ENCODE measurements around a stretch of chr7.

DNA sequence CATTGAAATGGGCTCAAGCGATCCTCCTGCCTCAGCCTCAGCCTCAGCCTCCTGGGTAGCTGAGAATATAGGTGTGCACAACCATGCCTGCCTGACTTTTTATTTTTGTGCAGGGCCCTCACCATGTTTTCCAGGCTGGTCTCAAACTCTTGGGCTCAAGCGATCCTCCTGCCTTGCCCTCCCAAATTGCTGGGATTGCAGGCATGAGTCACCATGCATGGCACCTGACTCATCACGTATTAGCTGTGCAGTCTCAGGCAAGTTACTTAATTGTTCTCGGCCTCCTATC, 117.1 kb downstream of the ANLN start:
- RAMPAGE, long total RNA, result no peak
- RRBS, result no CpG with 5 or more reads among the region's 4 CpGs

- RAMPAGE, long total RNA, result no peak
- RRBS, result no CpG with 5 or more reads among the region's 10 CpGs
Measured at GRCh38 chr7:36659000-36659681, 65.2 kb downstream of the AOAH start.

DNA sequence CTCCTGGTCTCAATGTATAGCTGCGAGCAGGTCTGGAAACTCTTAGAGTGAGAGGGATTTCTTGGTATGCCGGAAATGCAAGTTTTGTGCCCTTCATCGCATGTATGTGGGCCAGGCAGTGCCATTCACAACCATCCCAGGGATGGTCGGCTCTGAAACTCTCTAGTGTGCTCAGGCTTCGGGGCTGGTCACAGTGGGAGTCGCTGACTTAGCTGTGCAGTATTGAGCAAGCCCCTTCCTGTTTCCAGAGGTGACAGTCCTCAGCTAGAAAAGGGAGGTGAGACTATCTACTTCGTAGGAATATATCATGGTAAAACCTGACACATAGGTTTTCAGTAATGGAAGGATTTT, 2.0 kb upstream of the AOAH start:
- RAMPAGE, long total RNA, result no peak
- RRBS, result no CpG with 5 or more reads among the region's 7 CpGs

DNA sequence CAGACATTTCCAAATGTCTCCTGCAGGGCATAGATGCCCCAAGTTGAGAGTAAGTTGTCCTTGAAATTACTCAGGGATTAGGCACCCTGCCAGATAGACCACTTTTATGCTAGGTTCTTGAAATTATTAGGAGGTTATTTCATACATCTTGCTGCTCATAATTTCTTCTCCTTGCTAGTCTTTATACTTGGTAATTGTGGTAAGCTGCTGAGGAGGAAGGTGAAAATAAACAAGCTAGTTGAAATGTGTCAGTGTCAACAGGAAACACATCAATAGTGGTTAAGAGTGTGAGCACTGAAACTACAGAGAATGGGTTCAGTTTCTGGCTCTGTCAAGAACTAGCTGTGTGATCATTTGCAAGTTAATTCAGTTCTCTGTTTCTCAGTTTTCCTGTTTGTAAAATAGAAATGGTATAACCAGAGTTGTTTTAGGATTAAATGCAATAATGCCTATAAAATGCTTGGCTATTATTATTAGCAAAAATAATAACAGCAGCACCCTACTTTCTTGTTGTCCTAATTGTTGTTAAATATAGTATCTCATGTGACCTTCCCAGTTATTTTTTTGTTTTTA, 63.8 kb upstream of the AOAH start:
- RAMPAGE, long total RNA, result no peak

DNA sequence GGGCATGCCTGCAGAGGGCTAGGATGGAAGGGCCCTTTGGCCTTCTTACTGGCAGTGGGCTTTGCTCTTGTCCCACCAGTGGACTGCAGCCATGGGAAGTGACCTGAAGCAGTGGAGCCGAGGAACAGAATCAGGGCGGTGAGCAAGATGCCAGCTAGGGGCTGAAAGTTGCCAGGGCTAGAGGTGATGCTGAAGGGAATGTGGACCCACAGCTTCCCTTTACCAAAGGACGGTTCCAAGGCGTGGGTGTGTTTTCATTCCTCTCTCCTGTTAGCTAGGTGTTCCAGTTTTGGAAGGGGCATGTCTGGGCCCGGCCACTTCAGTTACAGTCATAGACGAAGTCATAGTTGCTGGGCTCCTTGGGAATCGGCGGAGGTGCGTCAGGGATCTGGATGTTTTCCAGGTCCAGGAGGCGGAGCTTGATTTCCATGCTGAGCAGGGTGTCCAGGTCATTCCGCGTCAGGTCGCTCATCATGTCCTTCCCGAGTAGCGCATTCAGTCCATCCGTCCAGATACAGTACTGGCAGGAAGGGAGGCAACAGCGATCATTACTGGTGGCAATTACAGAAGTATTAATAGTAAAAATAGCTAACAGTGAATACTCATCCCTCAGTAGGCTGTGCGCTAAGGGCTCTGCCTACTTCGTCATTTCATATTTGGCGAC, 131.1 kb upstream of the AOAH start:
- RAMPAGE, long total RNA, result no peak
- RRBS, result no CpG with 5 or more reads among the region's 20 CpGs

- RAMPAGE, long total RNA, result no peak
- RRBS, result no CpG with 5 or more reads among the region's 5 CpGs
Measured at GRCh38 chr7:36950817-36951638, 226.7 kb upstream of the AOAH start.

GRCh38 chr7:37038184-37038642, 313.9 kb upstream of the AOAH start:
- RAMPAGE, long total RNA, result no peak

- RAMPAGE, long total RNA, result no peak
- RRBS, result no CpG with 5 or more reads among the region's 11 CpGs
Measured at GRCh38 chr7:37193508-37194144, 255.0 kb downstream of the ELMO1 start.

- RAMPAGE, long total RNA, result no peak
- RRBS, result no CpG with 5 or more reads among the region's 13 CpGs
Measured at GRCh38 chr7:37210964-37211604, 237.6 kb downstream of the ELMO1 start.

DNA sequence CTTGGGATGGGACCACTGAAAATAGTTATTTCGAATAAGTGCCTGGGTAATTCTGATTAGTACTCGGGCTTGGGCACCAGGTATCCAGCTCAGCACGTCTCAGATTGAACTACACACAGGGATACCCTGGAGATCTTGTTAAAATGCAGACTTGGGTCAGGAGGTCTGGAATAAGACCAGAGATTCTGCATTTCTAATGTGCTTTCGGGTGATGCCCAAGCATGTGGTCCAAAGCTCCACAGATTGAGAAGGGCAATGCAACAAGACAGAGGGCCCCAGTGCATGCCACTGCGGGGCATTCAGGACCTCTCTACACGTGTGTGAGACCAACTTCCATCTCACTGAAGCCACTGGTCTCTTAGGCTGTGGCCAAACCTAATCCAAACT, 107.7 kb downstream of the ELMO1 start:
- RAMPAGE, long total RNA, result no peak
- RRBS, result no CpG with 5 or more reads among the region's 6 CpGs

GRCh38 chr7:37415657-37416020, 33.0 kb downstream of the ELMO1 start:
- RAMPAGE, long total RNA, result no peak
- RRBS, result no CpG with 5 or more reads among the region's 1 CpG

- RAMPAGE, long total RNA, result no peak
- RRBS, result no CpG with 5 or more reads among the region's 7 CpGs
Measured at GRCh38 chr7:37421218-37421833, 27.3 kb downstream of the ELMO1 start.

- RAMPAGE, long total RNA, result no peak
- RRBS, result no CpG with 5 or more reads among the region's 9 CpGs
Measured at GRCh38 chr7:37480511-37481176, 32.0 kb upstream of the ELMO1 start.

- RAMPAGE, long total RNA, result no peak
- RRBS, result no CpG with 5 or more reads among the region's 10 CpGs
Measured at GRCh38 chr7:37690151-37690530, 6.6 kb downstream of the GPR141 start.

GRCh38 chr7:37833473-37833800, 15.0 kb upstream of the NME8 start:
- RAMPAGE, long total RNA, result no peak
- RRBS, result no CpG with 5 or more reads among the region's 13 CpGs

DNA sequence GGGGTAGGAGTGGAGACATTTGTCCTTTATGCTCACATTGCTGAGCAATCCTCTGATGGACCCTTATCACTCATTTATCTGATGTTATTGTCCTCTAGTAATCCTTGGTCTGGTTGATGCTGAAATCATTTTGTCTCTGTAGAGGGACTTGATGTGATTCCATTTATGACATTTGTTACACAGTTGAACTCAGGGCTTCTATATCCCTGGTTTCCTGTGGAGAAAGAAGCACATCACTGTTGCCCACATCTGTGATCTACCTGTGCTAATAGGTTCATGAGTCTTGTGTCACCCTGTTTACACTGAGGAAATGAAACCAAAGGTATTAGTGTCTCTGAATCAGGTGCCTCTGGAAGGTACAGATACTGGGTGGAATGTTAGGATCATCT, 54.3 kb downstream of the STARD3NL start:
- RAMPAGE, long total RNA, result no peak

- RAMPAGE, long total RNA, result no peak
- RRBS, result no CpG with 5 or more reads among the region's 7 CpGs
Measured at GRCh38 chr7:38242774-38243288, 64.8 kb downstream of the STARD3NL start.

DNA sequence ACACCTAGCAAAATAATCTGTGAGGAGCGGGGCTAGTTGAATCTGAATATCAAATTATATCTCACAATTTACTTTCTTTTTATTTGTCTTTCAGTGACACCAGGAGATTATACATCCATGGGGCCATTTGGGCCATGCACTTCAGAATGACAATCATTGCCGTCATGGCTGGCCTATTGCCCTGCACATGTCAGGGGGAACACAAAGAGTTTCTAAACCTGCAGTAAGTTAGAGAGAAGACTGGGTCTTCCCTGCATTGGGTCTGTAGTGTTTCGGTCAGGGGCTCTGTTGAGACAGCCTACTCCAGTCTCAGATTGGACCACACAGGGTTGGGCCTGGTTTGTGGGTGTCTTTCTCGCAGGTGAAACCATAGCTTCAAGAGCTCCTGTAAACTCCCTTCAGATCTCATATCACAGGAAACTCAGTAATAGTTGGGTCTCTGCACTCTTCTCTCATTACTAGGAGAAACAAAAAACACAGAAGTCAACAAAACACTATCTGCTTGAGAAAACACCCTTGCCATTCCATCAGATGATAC, 102.6 kb downstream of the STARD3NL start:
- RAMPAGE, long total RNA, result no peak
- RRBS, result no CpG with 5 or more reads among the region's 4 CpGs

- RAMPAGE, long total RNA, result no peak
- RRBS, result no CpG with 5 or more reads among the region's 5 CpGs
Measured at GRCh38 chr7:38334393-38334955, 156.4 kb downstream of the STARD3NL start.

GRCh38 chr7:38336336-38336989, 158.4 kb downstream of the STARD3NL start:
- RAMPAGE, long total RNA, result no peak
- RRBS, result no CpG with 5 or more reads among the region's 13 CpGs

Data from epithelial cell of alveolus of lung (primary cell).